ENCODE results near the genes MATR3, PAIP2 and SLC23A1.

- PRO-cap = no peak
These were observed 8.5 kb upstream of the MYOT start for GRCh38 chr5:137859023-137859599.

DNA sequence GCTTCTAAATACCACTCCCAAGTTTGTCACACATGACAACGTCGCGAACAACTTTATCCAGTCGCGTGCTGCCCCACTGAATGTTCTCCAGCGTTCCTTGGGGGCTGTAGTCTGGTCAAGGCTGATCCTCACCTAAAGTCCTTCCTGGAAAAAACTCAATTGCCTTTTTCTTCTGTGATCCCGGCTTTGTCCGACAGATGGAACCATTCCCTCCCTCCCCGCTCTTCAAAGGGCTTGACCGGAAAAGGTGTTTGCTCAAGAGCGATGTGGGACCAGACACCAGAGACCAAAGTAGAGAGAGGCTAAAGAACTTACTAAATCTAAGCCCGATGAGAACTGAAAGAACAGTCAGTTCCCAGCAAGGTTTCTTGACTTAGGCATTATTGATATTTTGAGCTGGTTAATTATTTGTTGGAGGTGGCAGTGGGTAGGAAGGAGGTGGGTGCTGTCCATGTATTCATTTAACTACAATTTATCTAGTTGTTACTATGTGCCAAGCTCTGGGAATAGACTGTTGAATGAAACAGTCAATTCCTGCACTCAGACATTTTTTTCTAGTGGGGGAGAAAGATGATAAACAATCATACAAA lies 9.7 kb upstream of the CDC23 start:
- PRO-cap = no peak

DNA sequence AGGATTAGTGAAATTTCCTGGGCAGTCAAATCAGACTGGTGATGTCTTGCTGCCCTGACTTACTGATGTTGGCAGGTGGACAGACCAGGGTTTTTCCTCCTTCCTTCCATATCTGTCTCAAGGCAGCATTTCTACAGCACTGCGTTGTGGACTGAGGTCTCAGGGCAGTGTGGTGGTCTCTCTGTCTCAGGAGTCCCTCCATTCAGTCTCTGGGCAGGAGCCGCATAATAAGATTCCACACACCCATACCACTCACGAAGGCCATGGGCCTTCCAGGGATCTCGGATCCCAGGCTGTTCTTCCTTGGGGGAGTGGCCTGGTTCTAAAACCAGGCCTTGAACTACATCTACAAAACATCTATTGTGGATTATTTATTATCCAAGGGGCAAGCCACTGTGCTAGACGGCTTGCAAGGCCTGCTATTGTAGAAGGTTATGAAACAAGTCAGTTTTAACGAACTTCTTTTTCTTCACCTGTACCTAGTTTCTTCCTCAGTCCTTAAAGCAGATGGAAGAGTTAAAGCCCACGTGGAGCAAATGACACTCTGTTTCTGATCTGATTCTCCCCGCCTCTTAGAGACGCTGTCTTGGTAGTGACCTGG lies 895 bp downstream of the GFRA3 start:
- PRO-cap = no peak

- PRO-cap = no peak
These were observed 10.0 kb downstream of the REEP2 start for GRCh38 chr5:138448635-138449430.

GRCh38 chr5:138467574-138468202 lies 2.4 kb downstream of the EGR1 start:
- PRO-cap = no peak

- PRO-cap = no peak
These were observed 3.4 kb downstream of the EGR1 start for GRCh38 chr5:138468693-138469082.

DNA sequence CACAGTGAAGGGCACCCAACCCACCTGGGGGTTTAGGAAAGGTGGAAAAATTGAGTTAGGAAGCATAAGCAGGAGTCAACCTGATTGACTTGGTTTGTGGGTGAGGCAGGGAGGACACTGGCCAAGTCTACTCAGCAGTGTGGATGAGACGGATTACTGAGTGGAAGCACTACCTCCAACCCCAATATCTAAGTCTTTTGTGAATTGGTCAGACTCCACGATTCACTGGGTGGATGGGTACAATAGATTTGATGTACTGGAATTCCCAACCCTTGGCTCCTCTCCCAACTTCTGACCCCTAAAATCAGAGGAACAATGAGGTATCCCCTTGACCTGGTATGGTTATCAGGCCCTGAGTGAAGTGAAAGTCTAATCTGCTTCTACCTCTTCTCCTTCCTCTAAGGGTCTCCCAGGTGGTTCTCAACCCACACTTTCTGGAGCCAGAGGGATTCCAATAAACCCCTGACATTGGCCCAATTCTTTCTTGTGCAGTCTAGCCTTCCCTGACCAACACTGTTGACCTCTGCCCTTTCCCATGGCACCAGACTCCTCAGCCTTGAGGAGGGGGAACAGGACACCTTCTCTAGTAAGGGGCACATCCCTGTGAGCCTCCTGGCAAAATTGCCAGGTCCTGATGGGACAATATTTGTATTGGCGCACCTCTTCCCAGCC lies 5.3 kb downstream of the EGR1 start:
- PRO-cap = no peak

DNA sequence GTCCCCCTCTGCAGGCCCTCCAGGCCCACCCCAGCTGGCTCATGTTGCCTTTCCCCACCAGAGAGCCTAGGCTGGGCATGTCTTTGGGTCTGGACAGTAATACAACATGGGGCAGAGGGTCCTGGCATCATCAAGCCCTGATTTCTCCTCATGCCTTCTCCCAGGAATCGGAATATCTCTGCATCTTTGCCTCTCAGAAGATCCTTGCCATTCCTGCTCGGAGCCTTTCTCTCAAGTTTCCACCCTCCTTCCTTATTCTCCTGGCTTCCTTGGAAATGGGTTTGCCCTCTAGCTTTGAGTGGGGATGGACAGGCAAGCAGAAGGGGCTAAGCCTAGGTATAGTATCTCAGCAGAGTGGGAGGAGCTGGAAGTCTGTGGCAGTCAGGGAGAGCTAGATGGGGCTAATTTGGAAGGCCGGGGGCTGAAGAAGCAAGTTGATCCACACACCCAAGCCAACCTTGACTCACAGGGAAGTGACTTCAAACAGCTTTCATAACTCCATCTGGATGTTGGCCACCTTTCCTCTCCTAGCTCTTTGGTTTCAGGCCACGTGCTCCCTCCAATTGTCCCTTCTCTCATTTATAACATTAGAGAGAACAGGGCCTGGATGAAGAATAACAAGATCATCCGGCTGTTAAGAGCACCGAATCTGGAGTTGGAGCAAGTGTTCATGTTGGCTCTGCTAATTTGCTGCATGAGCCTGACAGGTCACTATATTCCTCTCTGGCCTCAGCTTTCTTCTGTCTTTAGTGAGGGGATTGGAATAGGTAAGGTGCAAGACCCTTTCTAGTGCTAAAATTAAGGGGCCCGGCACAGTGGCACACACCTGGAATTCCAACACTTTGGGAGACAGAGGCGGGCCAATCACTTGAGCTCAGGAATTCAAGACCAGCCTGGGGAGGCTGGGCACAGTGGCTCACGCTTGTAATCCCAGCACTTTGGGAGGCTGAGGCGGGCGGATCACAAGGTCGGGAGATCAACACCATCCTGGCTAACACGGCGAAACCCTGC lies 36.9 kb downstream of the EGR1 start:
- PRO-cap = no peak

DNA sequence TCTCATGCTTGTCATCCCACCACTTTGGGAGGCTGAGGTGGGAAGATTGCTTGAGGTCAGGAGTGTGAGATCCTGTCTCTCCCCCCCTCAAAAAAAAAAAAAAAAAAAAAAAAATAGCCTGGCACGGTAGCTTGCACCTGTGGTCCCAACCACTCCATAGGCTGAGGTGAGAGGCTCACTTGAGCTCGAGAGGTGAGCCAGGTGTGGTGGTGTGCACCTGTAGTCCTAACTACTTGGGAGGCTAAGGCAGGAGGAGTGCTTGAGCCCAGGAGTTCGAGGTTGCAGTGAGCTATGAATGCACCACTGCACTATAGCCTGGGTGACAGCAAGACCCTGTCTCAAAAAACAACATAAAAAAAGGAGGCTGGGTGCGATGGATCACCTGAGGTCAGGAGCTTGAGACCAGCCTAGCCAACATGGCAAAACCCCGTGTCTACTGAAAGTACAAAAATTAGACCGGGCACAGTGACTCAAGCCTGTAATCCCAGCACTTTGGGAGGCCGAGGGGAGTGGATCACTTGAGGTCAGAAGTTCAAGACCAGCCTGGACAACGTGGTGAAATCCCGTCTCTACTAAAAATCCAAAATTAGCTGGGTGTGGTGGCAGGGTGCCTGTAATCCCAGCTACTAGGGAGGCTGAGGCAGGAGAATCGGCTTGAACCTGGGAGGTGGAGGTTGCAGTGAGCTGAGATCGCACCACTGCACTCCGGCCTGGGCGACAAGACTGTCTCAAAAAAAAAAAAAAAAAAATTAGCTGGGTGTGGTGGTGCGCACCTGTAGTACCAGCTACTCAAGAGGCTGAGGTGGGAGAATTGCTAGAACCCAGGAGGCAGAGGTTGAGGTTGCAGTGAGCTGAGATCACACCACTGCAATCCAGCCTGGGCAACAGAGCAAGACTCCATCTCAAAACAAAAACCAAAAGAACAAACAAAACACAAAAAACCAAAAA lies 9.9 kb upstream of the ETF1 start:
- PRO-cap = no peak

DNA sequence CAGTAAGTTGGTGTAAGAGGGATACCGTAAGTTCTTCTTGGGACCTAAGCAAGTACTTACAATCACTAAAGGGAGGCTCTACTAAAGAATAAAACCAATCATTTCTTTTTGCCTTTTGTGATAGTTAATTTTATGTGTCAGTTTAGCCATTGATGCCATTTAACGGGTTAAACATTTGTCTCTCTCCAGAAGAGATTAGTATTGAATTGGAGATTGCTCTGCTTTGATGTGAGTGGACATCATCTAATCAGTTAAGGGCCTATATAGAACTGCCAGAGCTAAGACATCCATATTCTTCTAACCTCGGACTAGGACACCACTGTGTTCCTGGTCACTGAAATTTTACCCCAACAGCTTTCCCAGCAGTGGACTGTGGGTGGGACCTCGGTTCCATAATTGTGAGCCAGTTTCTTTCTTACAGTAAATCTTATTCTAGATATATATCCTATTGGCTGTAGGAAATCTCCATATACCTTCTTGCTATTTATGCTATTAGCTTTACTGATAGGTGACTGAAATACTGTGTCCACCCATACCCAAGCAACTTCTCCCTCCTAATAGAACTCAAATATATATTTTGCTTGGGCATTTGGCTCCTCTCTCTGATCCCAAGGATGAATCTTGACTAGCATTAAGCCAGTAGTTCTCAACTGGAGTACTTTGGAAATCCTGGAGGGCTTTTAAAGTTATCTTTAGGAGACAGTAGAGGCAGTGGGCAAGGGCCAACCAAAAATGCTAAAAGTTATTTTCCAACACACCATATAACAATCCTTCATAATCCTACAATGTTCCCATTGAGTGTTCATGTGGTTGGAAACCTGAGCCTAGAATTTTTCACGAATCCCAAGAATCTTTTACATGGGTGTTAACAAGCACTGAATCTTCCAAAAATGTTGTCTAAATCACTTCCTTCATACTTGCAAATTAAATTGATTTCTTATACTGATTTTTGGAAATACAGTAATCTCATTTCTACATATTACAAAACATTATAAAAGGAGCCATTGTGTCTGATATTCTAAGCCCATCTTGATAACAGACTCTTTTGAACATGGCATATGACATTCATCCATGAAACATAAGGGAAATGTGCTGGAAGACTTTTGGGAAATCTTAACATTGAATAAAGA lies 11.0 kb upstream of the ETF1 start:
- PRO-cap = no peak

GRCh38 chr5:138628512-138628778 lies 53.2 kb upstream of the HSPA9 start:
- PRO-cap = no peak

DNA sequence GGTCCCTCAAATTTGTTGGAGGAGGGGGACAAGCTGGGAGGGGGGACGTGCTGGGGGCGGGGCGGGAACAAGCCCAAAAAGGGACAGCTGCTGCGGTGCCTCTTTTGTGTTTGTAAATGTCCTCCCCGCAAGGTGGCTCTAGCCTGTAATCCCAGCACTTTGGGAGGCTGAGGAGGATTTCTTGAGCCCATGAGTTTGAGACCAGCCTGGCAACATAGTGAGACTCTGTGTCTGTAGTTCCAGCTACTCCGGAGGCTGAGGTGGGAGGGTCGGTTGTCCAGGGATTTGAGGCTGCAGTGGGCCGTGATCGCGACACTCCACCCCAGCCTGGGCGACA lies 921 bp upstream of the CTNNA1 start:
- PRO-cap = no peak

- PRO-cap = no peak
These were observed 3.6 kb downstream of the LRRTM2 start for GRCh38 chr5:138871461-138871948.

- PRO-cap = no peak
These were observed 85.0 kb upstream of the LRRTM2 start for GRCh38 chr5:138960120-138960624.

DNA sequence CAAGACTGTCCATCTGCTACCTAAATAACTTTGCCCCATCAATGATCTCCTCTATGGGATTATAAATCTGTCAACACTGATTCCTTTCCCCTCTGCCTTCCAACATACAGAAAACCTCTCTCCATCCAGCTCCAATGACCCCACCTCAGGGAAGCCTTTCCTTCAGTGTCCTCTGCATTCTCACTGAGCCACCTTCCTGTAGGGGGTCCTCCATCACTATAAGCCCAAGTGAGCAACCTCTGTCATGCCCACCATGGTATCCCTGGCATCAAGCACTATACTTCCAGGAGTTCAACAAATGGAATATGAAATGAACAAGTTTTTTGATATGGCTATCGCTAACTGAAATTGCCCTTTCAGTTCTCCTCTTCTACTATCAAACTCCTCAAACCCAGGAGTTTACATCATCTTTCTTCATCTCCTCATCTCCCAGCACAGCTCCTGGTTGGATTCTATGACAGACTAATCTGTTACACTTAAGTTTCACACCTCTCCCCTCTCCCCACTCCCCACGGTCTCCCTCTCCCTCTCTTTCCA lies 86.8 kb downstream of the SIL1 start:
- PRO-cap = no peak

GRCh38 chr5:139293309-139294347 lies at the start of gene MATR3:
MATR3 (plus strand) TSS chr5:139293740.
- PRO-cap = bidirectional peak, plus-strand start at chr5:139293743, minus-strand start at chr5:139294144

GRCh38 chr5:139296584-139297342 lies 3.2 kb downstream of the MATR3 start:
- PRO-cap = no peak

GRCh38 chr5:139341318-139342019 lies at the start of gene PAIP2:
PAIP2 (plus strand) TSS chr5:139341854.
- PRO-cap = bidirectional peak, plus-strand start at chr5:139341862, minus-strand start at chr5:139341579

- PRO-cap = no peak
These were observed 14.4 kb downstream of the SLC23A1 start for GRCh38 chr5:139368508-139369336.

DNA sequence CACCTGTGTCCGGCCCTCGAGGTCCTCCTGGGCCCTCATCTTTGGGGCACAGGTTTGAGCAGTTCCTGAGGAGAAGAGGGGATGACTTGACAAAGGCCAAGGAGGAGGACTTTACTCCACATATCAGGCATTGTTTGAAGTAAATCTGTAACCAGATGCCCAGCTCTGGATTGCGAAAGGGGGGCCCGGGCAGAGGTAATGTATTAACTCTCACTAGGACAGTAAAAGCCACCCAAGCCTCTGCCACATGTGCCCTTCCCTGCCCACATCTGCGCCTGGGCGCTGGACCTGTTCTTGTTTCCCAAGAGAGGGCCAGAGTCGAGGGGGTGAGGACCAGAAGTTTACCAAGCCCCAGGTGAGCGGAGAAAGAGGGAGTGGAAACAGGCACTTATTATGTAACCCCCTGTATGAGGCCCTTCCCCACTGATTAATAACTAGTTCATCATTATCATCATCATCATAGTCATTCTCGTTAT lies at the start of gene SLC23A1:
TSS of gene SLC23A1 (minus strand) at position 83 of the 476 bp plus-strand sequence.
- PRO-cap = no peak